ENCODE data around the genes GKAP1, C9orf64 and HNRNPK.

- RRBS: no CpG with 5 or more reads among the region's 5 CpGs
These were observed 461.7 kb downstream of the RASEF start for GRCh38 chr9:82601135-82601688.

- RRBS: no CpG with 5 or more reads among the region's 9 CpGs
These were observed 178.9 kb downstream of the RASEF start for GRCh38 chr9:82884024-82884490.

DNA sequence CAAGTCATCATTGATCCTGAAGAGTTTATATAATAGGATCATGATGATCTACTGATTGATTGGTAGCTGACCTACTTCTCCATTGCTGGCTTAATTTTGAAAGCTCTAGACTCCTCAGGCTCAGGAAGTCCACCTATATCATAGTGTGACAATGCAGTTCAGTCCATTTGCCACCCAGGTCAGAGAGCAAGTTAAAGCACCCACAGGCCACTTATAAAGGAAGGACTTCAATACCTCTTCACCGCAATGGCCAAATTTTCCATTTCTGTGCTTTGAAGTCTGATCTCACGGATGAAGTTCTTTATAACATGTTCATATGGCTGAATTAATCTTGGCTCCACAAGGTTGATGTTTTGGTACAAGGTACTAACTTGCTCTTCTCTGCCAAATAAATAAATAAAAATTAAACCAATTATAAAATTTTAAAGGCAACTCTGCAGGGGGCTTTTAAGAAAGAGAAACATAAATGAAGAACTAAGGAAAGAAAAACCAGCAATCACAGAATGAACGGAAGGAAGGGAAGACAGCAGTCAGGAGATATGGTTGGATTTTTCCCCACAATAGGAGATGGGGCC lies 37.3 kb downstream of the RASEF start:
- RRBS: no CpG with 5 or more reads among the region's 3 CpGs

- RRBS: no CpG with 5 or more reads among the region's 3 CpGs
These were observed 21.2 kb downstream of the RASEF start for GRCh38 chr9:83041466-83042354.

DNA sequence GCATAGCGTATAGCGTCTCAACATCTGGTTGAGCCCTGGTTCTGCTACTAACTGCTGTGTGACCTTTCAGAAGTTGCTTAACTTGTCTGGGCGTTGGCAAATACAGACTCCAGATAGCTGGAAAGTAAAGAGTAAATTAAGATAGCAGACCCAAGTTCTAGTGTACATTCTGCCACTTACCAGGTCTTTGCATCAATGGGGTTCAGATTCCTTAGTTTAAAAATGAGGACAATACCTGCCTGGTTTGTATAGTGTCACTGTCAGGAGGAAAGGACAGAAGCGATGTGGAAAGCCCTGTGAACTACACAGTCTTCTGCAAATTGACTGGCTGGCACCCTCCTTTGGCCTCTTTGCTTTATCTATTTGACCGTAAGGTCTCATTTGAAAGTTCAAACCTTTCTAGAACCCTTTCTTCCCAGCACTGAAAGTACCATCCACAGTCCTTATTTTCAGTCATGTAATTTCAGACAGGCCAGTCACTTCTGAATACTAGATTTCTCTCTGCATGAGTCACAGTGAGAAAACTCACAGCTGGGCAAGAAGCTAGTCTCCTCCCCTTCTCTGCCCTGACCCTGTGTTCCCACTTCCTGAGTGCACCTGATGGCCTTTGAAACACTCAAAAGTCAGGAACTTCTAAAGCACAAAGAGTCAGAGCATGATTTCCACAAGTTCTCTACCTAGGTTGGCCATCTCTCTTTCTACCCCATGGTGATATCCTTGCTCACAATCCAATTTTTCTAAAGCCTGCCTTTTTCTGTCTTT lies 91.2 kb upstream of the RASEF start:
- RRBS: no CpG with 5 or more reads among the region's 5 CpGs

DNA sequence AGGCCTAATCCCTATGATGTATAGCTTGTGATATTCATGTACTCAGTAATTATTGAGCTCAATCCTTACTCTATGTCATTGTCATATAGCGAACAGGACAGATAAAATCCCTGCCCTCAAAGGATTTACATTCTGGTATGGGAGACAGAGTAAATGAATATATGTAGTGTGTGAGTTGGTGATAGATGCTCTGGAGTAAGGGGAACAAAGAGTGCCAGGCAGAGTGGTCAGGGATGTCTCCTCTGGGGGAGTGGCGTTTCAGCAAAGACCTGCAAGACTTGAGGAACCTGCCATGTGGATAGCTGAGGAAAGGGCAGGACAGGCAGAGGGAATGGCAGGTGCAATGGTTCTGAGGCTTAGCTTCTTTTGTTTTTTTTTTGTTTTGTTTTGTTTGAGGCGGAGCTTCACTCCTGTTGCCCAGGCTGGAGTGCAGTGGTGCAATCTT lies 1.4 kb downstream of the IDNK start:
- RRBS: no CpG with 5 or more reads among the region's 3 CpGs

GRCh38 chr9:83708492-83708980 lies 778 bp upstream of the UBQLN1 start:
- RRBS: no CpG with 5 or more reads among the region's 19 CpGs

DNA sequence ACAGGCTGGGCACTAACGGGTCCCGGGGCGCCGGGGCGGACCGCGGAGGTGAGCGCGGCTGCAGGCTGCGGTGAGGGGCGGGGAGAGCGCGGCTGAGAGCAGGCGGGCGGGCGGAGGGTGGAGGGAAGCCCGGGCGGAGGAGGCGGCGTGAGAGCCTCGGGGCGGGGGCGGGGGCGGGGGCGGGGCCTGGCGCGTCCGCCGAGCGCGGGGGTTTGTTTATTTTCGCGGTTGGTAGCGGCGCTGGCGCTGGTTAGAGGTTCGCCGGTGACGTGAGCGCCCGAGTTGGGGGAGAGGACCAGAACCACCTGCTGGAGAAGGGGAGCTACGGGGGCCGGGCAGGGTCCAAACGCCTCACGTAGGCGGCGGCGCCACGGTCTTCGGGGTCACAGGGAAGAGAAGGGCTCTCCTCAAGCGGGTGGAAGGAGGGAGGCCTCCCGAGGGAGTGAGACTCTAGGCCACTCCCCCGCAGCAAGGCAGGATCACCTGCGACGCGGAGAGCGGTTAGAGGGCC lies at the start of gene GKAP1:
GKAP1 (minus strand) TSS at position 90 of the 511 bp plus-strand sequence.
- RRBS: no CpG with 5 or more reads among the region's 57 CpGs

DNA sequence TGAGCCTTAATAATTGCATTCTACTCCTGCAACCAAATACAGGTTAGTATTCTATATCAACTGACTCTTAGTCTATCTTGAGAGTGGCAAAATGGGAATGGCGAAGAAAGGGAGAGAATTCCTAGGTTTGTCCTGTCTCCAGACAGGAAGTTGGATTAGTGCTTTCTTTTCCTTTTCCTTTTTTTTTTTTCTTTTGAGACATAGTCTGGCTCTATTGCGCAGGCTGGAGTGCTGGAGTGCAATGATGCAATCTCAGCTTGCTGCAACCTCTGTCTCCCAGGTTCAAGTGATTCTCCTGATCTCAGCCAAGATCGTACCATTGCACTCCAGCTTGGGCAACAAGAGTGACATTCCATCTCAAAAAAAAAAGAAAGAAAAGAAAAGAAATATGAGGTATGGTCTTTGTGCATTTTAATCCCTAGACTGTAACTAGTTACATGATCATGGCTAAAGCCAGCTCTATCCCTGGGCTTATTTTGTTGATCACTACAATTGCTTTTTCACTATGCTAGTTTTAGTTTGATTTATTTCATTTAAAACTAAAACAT lies 12.6 kb upstream of the KIF27 start:
- RRBS: no CpG with 5 or more reads among the region's 3 CpGs

GRCh38 chr9:83955988-83957376 lies at the start of gene C9orf64:
Gene C9orf64 (minus strand): TSS chr9:83956742.
- RRBS: 2% methylated on average over 9 of the region's 86 CpGs

DNA sequence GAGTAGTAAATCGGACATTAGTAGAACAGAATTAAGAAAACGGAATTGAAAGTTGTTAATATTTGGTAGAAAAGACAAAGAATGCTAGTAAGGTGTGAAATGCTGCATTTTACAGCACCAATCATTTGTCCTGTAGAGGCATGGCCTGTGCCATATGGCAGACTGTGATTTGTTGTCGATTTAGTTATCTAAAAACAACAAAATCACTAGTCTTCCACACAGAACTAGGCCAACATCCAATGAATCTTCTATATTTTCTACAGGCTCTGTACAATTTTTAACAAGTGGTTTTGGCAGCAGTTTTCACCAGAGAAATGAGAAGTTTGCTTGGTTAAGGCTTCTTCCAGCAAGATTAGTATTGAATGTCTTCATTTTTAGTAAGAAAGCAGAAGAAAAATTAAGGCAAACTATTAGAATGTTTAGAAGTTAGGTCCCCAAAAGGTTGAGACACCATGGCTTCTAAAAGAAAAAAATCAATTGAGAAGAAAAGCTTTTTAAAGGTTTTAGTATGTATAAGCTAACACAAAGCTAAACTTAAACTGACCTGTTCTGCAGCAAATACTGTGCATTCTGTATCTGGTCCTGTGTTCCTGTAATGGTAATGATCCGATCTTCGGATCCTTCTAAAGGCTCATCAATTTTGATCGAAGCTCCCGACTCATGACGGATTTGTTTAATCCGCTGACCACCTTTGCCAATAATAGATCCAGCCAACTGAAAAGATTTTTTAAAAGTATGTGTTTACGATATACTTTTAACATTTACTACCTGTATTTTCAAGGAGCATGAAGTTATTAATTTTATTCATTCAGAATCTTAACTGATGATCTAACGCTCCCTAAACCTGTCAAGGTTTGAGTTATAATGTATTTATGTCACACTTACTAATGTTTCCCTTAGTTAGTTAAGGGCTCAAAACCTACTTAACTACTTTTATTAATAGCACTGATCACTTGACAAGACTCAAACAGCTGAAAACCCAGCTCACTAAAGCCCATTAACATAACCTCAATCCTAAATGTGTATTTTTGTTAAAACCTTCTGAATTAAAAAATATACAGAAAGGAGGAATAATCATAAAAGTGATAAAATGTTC lies 10.0 kb downstream of the HNRNPK start:
- RRBS: no CpG with 5 or more reads among the region's 11 CpGs

GRCh38 chr9:83979294-83980046 lies 545 bp downstream of the HNRNPK start:
- RRBS: 2% methylated on average over 17 of the region's 61 CpGs

DNA sequence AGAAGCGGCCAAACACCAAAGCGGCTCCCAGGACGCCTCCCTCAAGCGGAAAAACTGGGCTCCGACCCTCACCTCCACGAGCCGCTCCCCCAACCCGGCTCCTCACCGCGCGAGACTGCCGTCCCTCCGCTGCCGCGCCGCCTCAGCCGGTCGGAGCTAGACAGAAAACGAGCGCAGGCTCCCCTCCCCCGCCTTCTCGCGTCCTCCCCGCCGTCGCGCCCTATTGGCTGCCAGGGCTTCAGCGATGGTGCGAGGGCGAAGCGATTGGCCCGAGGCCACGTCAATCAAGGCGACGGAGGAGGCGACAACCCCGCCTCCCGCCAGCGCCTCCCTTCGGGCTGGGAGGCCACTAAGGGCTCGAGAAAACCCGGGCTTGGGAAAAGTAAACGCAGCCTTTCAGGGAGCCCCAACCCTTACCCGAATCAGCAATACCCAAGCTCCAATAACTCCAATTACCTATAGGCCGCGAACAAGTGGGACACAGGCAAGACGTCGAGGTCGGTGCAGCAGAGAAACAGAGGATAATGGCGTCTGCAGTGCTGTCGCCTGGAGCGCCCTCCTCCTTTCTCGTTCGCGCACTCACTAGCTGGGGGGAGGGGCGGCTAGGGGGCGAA lies at the start of gene HNRNPK:
HNRNPK (minus strand) TSS at position 169 of the 614 bp plus-strand sequence.
- RRBS: under 1% methylated on average over 14 of the region's 57 CpGs

GRCh38 chr9:84140413-84140884 lies 159.8 kb downstream of the RMI1 start:
- RRBS: 98% methylated on average over 13 of the region's 30 CpGs

- RRBS: 2% methylated on average over 22 of the region's 84 CpGs
These were observed 1.2 kb upstream of the NTRK2 start for GRCh38 chr9:84668066-84669067.

DNA sequence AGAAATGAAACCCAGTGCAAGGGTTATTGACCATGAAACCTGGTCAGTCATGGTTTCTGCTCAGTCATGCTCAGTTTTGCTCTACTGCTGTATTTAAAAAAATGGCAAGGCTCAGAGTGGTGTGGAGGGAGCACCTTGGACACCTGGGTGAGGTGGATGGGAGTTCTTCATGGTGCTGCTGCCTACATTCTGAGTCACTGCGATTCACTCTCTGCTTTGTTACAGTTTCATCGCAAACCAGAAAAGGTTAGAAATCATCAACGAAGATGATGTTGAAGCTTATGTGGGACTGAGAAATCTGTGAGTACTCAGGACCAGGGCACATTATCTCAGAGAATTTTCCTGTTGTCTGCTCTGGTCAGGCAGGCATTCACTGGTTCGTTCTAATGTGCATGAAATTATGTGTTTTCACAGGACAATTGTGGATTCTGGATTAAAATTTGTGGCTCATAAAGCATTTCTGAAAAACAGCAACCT lies 32.4 kb downstream of the NTRK2 start:
- RRBS: no CpG with 5 or more reads among the region's 4 CpGs

GRCh38 chr9:84711855-84712607 lies 42.5 kb downstream of the NTRK2 start:
- RRBS: no CpG with 5 or more reads among the region's 9 CpGs

DNA sequence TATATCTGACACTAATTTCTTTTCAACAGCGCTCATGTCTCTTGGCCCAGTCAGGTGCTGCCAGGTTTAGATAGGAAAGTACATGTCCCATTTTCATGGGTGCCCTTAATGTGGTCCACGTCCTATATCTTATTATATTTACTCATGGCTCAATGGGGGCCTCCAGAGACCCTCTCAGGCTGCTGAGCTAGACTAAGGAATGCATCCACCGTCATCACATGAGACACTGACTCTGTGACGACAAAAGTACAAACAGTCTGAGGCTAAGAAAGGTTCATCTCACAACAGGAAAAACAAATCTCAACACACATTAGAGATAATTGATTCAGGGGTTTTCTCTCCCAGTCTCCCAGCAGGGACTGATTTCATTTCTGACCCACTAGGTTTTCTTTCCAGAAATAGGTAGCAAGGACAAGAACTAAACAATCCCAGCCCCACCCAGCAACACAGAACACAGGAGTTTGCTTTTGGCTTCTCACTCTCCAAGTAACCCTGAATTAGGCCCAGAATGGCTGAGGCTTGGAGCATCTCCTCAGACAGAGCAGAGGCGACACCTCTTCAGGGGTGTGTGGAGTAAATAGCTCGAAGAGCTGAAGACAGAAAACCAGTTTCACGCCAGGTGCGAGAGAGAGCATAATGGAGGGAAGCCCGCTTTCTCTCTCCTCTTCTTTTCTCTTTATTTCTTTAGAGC lies 144.4 kb downstream of the NTRK2 start:
- RRBS: no CpG with 5 or more reads among the region's 9 CpGs

DNA sequence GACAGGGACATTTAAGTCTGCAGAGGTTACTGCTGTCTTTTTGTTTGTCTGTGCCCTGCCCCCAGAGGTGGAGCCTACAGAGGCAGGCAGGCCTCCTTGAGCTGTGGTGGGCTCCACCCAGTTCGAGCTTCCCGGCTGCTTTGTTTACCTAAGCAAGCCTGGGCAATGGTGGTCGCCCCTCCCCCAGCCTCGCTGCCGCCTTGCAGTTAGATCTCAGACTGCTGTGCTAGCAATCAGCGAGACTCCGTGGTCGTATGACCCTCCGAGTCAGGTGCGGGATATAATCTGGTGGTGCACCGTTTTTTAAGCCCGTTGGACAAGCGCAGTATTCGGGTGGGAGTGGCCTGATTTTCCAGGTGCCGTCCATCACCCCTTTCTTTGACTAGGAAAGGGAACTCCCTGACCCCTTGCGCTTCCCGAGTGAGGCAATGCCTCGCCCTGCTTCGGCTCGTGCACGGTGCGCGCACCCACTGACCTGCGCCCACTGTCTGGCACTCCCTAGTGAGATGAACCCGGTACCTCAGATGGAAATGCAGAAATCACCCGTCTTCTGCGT lies 407.6 kb downstream of the NTRK2 start:
- RRBS: no CpG with 5 or more reads among the region's 27 CpGs

- RRBS: no CpG with 5 or more reads among the region's 7 CpGs
These were observed 24.9 kb downstream of the NAA35 start for GRCh38 chr9:85965706-85966456.

Data from Ishikawa (cell line).